BE2C (cell line): ENCODE measurements around a stretch of chr17.

GRCh38 chr17:32745828-32746680, 130.9 kb downstream of the MYO1D start:
- RRBS = no CpG with 5 or more reads among the region's 5 CpGs

GRCh38 chr17:32794394-32795178, 82.3 kb downstream of the MYO1D start:
- RRBS = no CpG with 5 or more reads among the region's 7 CpGs

DNA sequence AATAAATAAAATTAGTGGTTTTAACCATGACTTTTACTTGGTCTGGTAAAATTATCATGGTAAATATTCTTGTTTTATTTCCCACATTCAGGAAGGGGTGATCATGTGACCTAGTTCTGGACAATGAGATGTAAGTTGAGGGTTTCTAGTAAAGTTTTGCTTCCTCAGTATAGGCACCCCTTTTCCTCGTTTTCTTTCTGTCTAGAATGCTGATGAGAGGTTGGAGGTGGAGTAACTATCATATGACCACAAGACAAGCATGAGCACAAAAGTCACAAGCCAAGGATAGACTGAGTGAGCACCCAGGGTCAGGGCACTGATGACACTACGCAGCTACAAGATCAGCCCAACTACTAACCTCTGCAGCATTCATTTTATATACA, 53.9 kb downstream of the MYO1D start:
- RRBS = no CpG with 5 or more reads among the region's 2 CpGs

- RRBS = 0% methylated on average over 2 of the region's 5 CpGs
Observed at GRCh38 chr17:33506745-33507287, 213.7 kb upstream of the ASIC2 start.

DNA sequence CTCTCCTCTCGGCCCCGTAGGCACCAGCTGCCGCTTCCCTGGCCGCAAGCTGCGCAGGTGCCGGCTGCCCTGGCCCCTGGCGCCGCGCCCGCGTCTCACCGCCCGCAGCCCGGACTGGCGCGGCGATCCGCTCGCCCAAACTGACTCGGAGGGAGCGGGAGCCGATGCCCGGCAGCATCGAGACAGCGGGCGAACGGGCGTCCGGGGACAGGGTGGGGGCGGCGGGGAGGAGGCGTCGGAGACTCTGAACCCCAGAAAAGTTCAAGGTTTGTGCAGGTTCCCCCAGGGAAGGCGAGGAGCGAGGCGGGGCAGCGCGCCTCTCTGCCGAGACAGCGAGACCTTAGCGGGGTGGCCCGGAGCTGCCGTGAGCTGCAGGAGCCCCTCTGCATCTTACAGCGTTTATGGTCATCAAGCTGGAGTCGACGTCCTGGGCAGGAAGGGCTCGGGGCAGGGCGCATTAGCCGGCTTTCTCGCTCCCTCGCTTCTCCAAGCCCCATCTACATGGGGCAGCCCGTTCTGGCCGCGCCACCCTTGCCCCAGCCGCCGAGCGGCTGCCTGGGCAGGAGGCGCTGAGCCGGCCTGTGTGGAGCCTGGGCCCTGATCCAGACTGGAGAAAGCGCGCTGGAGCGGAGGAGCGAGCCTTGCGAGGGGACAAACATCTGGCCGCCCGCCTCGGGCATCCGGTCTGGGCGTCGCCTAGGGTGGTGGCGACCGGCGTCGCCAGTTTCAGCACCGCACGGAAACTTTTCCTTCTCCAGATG, 548 bp downstream of the TMEM132E start:
- RRBS = under 1% methylated on average over 34 of the region's 76 CpGs

DNA sequence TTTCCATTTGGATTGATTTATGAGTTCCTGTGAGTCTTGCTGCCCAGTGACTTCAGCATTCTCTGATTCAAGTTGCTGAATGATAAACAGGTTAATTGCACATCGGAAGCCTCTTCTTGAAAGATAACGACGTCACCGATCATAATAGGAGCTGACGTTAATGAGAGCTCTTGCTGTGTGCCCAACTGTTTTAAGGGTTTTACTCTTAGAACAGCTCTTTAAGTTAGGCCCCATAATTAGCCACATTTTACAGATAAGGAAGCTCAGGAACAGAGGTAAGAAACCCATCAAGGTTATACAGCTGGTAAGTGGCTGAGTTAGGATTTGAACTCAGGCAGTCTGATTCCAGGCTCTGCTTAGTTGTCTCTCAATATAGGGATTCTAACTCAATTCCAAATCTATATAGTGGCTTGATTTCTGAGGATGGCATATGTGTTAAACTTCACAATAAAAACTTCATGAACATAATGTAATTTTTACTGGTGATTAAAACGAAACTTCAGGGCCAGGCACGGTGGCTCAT, 1.6 kb downstream of the LIG3 start:
- RRBS = no CpG with 5 or more reads among the region's 7 CpGs

DNA sequence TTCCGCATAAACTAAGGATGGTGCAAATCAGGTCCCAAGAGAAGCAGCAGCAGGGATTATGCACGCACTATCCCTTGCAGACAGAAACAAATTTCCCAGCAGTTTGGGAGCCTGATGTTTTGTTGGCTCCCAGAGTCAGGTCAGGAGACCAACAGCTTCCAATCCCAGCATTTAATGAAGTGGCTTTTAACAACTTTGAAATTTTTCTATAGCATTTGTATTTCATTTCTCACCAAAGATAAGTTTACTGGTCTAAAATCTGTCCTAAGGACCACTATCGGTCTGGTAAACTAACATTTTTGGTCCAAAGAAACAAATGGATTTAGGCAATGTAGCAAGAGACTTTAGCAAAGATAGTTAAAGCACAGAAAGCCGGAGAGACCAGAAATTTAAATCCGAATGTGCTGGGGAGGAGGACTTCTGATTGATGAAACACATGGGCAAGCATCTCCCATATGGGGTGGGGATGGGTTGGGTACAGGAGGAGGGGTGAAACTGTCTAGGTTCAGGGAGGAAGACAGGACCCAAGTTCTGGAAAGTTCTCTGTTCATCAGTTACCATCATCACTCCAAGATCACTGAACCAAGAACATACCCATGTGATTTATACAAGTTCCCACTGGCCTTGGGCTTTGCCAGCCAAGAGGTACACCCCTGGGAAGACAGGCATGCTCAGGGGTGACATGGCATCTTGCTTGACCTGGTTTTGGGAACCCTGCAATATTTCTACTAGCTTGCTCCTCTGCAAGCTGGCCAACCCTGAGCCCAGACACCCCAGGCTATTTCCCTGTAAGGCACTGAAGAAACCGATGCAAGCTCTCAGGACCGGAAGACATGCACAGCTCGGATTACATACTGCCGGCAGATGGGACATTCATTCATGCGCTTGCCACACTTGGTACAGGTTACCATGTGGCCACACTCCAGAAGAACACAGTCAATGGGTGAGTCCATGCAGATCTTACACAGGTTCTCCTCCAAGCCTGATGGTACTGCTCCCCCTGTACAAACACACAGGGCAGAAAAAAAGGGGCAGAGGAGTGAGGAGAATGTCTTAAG, 31.2 kb downstream of the LIG3 start:
- RRBS = no CpG with 5 or more reads among the region's 10 CpGs

DNA sequence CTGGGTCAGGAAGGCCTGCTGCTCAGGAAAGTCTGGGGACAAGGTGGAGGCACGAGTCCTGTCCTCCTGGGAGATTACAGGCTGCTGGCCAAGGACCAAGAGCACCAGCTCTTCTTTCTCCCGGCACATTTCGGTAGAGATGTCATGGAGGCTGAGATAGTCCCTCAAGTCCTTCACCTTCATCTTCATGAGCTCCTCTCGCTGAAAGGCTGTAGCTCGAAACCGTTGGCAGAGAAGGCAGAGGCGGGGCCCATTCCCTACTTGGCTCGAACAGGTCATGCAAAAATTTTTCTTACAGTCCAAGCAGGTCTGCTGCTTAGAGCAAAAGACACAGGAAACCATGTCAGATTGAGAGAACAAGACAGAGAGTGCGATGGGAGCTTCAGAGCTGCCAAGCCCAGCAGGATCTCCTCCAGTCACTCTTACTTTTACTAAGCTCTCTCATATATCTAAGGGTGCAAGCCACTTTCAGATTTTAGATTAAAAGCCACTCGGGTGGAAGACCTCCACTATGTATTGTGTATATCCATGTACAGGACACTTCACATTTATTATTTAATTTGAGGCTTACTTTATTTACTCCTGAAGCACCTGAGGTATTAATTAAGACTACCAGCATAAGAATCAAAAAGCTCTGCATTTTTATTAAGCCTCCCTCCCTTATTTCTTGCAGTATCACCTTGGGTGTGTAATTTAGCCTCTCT, 41.3 kb downstream of the LIG3 start:
- RRBS = no CpG with 5 or more reads among the region's 10 CpGs

DNA sequence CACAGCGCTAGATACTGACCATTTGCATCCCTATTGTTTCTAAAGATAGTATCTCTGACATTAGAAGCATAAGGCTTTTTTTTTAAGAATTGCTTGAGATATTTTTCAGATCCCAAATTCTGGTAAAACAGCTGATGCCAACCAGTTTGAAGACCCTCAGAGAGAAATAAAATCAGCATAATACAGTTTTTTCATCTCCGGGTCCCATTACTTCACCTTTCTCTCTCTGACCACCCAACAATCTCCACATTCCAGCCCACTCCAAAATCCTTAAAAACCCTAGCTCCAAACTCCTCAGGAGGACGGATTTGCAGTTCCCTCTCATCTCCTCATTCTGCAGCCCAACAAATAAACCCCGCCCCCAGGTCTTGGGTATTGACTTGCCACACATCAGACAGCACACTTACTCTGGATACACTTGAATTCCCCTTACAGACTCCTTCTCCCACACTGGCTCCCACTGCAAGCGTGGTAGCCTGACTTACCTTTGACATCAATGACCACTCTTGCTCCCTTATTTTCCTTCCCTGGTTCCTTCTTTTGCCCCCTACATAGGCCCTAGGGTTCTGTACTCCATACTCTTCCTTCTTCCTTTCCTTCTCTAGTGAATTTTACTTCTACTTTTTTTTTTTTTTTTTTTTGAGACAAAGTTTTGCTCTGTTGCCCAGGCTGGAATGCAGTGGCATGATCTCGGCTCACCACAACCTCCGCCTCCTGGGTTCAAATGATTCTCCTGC, 7.6 kb downstream of the RFFL start:
- RRBS = no CpG with 5 or more reads among the region's 7 CpGs

GRCh38 chr17:35069228-35069808, 5.8 kb upstream of the RFFL start:
- RRBS = no CpG with 5 or more reads among the region's 4 CpGs

- RRBS = no CpG with 5 or more reads among the region's 3 CpGs
Observed at GRCh38 chr17:35079970-35080548, 16.6 kb upstream of the RFFL start.

- RRBS = no CpG with 5 or more reads among the region's 1 CpG
Observed at GRCh38 chr17:35245058-35245679, 2.3 kb downstream of the SLFN5 start.

GRCh38 chr17:35298948-35299530, 56.2 kb downstream of the SLFN5 start:
- RRBS = no CpG with 5 or more reads among the region's 5 CpGs

DNA sequence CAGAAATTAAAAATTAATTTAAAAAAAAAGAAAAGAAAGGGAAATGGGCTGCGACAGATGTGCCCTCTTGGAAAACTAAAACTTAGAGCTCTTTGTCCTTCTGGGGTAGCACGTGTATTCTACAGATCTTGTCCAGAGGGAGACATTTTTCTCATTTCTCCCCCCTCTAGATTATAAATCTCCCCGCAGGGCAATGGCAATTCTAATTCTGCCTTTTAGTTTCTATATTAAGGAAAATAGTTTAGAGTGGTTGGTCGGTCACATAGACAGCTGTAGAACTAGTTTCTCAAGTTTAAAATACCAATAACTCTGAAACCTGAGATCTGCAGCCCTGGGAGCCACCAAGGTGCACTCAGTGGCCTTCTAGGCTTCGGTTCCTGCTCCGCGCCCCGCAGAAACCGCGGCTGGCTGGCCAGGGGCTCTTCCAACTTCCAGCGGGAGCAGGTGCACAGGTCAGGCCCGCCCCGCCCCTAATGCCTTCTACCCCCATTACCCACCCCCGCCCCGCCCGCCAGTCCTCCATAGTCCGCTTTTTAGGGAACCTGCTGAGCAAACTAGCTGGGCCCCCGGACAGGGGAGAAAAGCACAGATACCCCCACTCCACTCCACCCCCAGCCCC, 536 bp downstream of the SLFN11 start:
- RRBS = no CpG with 5 or more reads among the region's 18 CpGs

DNA sequence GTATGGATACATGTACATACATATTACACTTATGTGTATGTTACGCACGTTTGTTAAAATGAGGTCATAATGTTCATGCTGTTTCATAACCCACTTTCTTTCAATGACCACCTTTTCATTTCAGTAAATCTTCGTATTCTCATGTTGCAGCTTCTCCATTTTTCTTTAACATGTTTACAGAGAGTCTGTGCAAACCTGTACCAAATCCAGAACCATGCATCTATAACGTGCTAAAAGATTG, 1.2 kb upstream of the SLFN11 start:
- RRBS = no CpG with 5 or more reads among the region's 4 CpGs

- RRBS = no CpG with 5 or more reads among the region's 5 CpGs
Observed at GRCh38 chr17:35431993-35432131, 438 bp downstream of the SLFN12 start.

DNA sequence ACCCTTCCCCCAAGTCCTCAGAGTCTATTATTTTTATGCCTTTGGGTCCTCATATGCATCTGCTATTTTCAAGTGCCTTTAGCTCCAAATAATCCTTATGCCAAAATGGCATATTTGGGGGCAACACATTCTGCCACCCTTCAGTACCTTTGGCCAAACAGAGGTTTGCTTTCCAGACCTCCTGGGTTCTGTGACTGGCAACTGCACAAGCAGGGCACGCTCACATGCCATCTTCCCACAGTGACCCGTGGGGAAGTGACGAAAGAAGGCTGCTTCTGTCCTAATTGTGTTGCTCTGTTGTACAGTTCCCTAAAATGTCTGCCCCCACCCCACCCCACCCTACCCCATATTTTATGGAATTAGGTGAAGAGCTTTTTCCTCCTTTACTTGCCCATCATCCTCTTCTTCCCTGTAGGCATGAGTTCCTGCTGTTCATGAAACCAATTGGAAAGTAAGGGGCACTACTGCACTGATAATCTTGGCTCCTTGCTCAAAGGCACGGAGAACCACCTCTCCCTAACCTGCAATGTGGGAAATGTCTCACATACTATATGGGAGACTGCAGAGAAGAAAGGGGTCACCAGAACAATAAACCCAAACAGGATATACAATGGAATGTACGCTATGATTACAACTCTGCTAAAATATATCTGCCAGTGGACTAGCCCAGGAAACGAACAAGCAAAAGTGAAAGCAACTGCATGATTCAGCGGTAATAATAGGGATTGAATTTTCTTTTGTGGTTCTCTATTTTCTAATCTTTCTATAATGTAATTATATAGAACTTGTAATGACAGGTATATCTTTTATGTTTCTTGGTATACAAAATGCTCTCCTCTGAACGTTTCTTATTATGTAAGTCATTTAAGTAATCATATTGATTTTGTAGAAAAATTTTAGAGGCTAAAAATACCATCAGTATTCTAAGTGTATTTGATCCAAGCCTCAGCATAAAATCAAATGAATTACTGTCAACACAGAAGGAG, 3.4 kb upstream of the SLFN12L start:
- RRBS = no CpG with 5 or more reads among the region's 8 CpGs

DNA sequence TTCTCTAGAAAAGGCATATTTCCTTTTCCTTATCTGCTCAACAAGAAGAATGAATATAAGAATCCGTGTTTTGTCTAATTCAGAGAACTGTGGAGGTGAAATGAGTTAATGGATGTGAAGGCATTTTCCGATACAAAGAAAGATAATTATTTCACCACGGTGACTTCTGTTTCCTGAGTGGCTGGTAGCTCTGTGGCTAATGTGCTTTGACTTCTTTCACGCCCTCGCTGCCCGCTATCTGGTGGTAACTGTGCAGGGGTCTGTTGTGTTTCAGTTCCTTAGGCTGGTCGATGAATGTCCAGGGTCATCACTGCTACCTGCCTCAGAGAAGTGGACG, 15.7 kb upstream of the CCL5 start:
- RRBS = no CpG with 5 or more reads among the region's 8 CpGs

DNA sequence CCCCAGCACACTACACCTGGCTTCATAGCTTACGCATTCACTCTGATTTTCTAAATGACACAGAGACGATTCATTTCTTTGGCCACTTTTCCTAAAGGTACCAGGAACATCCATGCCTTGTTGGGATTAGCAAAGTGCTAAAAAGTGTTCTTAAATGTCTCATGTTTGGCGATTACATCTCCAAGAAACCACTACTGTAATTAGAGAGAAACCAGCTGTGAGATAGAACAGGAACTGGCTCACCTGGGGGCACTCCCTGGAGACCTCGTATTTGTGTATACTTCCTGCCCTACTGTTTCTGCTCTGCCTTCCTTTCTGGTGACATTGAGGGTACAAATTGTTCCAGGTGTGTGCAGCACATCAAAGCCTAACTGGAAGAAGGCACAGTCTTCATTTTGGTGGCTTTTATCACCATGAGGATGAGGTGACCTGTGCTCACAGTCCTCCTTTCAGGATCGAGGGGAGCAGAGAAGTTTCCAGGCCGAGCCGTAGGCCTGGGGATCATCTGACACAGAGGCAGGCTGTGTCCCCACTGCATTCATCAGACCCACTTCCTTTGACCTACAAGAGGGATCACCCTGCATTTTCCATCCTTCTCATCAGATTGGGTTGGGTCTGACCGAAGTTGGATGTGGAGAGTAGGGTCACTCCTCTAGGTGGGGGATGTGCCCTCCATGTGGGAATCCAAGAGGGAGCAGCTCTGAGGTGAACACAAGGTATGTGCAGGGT, 23.7 kb downstream of the CCL4 start:
- RRBS = no CpG with 5 or more reads among the region's 8 CpGs

DNA sequence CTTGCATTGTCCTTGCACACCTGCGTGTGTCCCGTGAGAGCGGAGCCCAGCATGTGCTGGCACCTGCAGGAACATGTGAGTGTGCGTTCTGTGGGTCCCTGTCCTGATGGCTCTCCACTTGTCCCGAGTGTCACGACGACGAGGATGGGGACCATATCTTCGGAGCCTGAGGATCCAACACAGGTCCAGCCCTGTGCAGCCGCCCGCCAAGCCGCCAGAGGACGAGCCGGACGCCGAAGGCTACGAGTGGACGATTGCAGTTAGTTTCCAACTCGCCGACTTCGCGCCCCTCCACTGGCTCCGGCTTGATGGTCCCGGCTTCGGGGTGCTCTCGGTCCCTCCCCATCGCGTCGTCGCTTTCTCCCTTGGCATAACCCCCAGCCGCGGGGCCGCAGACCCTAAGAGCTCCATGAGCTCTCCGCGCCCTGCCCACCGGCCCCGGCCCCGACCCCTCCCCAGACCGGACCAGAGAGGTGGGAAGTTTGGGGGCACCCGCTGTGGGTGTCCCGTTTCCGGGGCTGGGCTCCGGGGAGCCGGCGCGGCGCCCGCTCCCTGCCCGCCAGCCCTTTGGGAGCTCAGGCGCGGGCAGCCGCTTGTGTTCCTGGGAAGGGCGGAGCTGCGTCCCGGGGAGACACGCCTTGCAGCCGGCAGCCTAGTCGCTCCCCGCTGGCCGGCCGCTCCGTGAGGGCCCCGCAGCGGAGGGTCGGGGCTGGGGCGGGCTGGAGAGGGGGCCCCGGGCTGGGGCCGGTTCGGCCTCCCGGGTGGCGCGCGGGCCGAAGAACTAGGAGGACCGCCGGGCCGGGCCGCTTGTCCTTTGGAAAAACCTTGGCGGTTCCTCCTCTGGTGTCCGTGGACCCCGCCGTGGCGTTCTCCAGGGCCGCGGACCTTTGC, 6.3 kb upstream of the TBC1D3B start:
- RRBS = no CpG with 5 or more reads among the region's 85 CpGs